Ishikawa (cell line): Measurements from ENCODE around the genes NPR2, SPAG8 and PAX5.

DNA sequence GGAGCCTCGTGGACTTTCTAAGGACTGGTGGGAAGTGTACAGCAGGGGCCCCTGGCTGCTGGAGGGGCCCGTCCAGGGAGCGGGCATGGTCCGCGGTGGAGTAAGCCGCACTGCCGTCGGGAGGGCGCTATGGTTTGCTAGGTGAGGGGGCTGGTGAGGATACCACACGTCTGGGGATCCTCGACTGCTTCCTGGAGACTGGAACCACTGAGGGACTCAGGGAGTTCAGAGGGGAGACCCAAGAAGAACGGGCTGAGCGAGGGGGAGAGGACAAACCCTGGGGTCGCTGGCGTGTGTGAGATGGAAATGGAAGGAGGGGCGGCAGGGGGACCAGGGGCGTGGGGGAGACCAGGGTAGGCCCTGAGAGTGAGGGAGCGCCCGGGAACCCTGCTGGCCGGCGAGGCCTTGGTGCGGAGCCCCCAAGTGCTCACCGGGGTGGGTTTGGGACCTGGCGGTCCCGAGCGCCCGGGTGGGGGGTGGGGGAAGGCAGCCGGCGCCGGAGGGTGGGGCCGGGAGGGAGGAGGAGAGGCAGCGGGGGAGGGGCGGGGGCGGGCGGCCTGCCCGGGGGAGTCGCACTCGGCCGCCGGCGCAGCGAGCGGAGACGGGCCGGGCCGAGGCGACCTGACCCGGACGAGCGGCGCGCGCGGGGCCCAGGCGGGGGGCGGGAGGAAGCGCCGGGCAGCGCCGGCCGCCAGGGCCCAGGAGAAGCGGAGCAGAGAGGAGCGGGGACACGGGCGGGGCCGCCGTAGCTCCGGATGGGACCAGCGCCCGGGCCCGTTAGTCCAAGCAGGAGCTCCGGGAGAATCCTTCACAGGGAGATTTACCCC lies at the start of gene NPR2:
Gene NPR2, plus strand, starts transcription at position 566 of the 827 bp plus-strand sequence.
- RRBS, result 92% methylated on average over 25 of the region's 72 CpGs

DNA sequence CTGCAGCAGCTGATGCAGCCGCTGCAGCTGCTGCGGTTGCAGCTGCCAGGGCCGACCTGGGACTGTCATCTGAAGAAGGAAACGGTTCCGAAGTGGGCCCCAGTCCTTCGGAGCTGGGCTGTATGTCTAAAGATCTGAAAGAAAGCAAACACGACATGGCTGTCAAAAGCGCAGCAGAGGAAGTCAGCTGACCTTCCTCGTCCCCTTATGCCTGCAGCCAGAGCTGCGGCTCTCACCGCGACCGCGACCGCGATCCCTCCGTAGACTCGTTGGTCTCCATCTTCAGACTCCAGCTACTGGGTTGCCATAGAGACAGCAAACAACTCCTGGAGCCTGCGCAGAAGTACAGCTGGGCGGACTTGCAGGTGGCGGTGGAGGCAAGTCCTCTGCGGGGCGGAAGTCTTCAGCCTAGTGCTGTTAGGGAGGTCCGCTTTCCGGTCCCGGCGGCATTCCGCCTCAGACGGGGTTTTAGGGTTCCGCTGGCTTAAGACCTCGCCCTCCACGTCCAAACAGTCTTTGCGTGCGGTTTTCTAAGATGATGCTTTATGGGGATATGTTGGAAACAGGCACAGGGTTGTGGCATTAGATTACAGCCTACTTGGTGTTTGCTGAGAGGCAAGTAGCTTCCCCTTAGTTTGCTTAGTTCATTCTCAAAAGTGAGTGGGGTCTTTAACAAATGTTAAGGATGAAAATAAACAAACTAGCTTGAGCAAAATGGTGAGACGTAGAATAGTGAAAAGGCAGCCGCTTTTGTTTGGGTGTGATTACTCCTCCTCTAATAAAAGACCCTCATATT lies at the start of gene SPAG8:
Gene SPAG8, minus strand, starts transcription at position 395 of the 796 bp plus-strand sequence.
- RRBS, result no CpG with 5 or more reads among the region's 36 CpGs

DNA sequence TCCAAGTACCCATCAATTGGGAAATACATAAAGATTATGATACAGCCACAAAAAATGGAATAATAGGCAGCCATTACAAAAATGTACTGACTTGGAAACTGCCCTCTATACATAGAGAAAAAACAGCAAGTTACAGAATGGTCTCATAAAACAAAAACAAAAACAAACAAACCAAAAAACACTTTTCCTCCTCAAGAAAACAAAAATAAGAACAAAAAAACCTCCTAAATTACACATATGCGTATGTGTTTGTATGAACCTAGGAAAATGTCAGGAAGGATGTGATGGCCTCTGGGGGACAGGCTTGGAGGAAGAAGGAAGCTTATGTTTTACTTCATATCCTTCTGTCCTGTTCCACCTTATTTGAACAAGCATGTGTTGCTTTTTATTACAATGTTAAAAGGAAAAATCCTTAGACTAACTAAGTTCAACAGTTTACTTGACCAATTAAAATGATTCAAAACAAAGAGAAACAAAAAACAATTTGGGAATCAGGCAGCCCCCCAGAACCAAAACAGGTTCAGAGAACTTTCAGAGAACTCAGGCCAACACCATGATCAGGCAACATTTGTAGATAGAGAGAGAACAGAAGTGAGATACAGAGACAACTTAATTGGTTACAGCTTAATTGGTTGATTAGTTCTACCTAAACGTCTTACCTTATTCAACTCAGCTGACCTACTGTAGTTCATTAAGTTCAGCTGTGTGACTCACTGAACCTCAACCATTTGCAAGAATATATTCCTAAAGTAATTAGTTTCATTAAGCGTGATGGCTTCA lies 10.0 kb downstream of the SPAAR start:
- RRBS, result no CpG with 5 or more reads among the region's 3 CpGs

DNA sequence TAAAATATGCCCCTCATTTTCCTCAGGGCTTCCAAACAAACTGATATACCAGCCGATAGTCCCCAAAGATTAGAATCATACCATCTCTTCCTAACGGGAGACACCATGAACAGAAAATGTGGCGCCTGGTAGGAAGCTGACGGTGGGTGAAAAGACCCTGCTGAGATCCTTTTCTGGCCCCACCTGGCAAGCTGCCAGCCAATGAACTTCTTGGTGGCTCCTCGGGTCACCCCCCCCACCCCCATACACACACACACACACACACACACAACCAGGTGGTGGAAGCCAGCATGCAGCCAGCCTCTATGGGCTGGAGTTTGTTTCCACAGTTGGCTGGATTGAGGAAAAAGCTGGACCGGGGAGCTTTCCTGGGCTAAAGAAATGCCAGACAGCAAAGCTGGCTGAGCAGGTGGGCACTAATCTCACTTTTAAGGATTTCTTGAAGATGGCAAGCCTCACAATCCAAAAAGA lies 4.8 kb upstream of the CCIN start:
- RRBS, result no CpG with 5 or more reads among the region's 6 CpGs

GRCh38 chr9:36308260-36308464 lies 49.9 kb upstream of the GNE start:
- RRBS, result no CpG with 5 or more reads among the region's 1 CpG

DNA sequence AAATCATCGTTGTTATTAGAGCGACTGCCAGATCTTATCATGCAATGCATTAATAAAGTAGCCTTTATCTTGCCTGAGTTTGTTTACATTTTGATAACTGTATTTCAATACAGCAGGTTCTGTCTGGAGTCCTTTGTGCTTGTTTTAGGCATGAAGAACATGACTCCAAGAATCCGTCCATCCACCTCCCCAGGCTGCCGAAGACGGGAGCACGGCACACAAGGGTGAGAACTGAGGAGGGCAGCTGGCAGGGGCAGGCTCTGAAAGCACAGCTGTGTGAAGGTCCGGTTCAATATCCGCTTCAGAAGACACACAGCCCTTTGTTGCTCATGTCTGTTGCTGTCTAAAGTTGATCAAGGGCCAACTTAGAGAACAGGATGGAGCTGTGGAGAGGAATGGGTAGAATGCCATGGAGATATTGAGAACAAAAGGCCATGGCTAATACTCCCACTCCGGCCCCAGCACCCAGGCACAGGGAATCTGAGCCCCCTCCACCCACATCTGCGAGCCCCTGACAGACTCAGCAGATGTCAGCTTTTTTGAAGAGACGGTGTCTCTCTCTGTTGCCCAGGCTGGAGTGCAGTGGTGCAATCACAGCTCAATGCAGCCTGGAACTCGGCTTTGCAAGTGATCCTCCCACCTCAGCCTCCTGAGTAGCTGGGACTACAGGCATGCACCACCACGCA lies 58.5 kb upstream of the GNE start:
- RRBS, result 100% methylated on average over 1 of the region's 13 CpGs

DNA sequence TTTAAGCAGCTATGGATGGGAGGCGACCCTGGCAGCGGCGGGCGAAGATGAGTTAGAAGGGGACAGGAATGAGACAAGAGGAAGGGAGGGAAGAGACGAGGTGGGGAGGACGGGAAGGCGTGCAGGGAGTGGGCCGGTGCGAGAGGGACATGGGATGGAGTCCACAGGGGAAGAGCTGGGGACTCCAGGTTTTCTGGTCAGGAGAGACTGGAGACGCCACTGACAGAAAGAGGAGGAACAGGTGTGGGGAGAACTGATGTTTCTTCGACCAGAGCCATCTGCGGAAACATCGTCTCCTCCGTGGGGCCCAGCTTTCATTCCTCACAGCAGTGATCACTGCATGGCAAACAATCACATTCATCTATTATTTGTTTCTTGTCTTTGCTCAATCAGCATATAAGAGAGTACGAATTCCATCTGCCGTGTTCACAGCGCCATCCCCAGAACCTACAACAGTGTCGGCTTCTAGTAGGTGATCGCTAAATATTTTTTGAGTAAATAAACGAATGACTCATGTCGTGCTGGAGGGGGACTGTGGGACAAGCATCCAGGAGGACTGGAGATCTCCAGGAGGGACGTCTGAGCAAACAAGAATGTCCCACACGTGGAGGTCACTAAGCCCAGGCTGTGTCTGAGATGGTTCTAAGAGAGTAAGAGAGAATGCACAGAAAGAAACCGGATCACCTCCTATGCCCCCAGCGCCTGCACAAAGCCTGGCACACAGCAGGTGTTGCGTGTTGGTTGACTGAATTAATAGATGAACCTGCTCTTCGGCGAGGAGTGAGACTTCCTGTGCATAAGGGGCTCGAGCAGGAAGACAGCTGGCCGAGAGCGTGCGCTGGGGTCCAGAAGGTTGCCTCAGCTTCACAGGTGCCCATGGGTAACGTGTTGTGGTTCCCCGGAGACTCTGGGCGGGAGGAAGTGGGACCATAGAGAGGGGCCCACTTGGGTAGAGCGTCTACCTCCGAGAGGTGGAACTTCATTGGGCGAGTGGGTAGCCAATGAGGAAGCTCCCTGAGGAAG lies 192.8 kb downstream of the MELK start:
- RRBS, result no CpG with 5 or more reads among the region's 38 CpGs

DNA sequence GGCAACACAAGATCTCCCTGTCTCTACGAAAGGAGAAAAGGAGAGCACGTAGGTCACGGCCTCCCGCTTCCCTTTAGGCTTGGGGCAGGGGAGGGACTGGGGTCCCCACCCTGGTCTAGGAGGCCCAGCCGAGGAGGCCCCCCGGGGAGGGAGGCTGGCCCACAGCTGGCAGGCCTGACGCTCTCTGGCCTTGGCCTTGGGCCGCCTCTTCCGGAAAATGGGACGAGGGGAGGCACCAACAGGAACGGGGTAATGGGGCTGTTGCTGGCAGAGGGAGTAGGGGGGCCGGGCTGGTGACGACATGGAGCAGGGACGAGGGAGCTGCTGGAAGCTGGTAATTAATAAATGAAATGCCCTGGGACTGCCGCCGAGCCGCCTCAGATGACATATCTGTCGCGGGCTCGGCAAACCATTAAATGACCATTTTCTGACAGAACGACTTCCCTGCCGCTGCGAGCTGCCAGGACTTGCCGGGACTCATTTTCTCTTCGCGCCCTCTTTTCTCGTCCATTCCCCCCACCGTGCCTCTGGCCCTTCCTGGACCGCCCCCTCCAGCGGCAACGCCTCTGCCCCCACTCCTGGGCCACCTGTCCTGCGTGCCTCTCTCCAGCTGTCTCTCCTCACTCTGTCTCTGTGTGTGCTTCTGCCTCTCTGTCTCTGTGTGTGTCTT lies 215.8 kb downstream of the PAX5 start:
- RRBS, result 20% methylated on average over 7 of the region's 32 CpGs

DNA sequence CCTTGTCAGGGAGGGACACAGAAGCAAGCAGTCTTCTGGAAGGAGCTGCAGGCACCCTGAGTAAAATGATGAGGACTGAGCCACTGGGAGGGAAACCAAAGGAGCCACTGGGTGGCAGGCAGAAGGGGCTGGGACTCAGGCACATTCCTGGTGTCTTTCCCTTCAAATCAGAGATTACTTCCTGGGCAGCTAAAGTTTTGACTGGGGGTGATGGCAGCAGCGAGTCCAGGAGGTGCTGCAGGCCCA lies 109.2 kb downstream of the PAX5 start:
- RRBS, result no CpG with 5 or more reads among the region's 1 CpG

DNA sequence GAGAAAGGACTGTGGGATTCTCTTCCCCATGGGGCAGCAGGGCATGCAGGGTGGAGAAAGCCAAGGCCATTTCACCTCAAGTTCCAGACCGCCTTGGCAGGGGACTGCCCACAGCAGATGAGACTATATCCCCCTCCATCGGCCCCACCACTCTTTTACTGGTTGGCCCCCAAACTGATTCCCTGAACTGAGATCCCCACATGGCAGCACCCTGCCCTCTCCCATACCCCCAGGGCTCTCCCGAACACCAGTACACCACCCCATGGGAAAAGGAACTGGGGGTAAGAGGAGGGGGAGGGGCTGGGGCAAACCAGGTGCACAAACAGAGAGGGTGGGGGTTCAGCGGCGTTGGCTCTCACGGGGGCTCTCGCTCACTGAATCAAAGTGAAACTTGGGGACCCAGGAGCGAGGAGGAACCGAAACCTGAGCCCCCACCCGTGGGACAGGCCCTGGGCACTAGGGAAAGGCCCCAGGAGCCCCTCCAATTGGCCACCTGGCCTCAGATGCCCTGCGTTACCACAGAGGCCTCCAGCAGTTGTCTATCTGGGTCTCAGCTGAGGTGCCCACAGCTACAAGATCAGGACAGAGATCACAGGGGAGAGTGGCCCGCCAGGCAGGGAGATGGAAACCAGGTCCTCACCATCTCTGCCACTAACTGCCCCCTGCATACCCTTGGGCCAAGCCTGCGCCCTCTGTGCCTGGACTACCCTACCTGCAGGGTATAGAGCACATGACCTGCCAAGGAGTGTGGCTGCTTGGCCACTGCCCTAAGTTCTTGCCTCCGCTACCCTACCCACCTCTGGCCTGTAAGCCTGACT lies 40.2 kb downstream of the PAX5 start:
- RRBS, result no CpG with 5 or more reads among the region's 14 CpGs

DNA sequence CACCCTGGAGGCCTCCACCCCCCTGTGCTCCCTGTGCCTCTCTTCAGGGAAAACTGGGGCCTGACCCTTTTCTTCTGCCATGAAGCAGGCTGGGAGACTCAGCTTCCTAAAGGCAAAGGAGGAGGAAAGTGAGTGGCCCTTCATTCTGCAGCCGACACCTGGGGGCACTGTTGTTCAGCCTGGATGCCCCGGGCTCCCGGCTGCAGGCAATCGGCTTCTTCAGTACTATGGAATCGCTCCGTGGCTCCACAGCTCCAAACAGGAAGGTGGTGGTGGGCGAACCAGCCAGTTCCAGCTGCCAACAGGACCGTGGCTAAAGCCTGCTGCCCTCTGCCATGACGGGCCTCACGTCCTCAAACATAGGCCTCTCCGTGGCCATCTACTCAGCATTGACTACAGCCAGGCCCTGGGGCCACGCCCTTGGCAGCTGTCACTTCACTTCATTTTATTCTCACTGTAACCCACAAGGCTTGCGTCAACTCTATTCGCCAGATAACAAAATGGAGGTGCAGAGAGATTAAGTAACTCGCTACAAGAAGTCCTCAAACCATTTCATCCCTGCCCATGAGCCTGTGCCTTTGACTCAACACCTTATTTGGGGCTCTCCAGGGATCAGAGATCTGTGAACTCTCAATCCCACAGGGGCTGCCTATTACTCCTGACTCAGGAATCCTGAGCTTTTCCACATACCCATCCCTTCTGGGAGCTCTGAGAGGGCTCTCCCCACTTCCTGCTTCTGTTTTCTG lies 38.0 kb downstream of the PAX5 start:
- RRBS, result no CpG with 5 or more reads among the region's 15 CpGs

GRCh38 chr9:37004384-37004885 lies 29.6 kb downstream of the PAX5 start:
- RRBS, result no CpG with 5 or more reads among the region's 4 CpGs

DNA sequence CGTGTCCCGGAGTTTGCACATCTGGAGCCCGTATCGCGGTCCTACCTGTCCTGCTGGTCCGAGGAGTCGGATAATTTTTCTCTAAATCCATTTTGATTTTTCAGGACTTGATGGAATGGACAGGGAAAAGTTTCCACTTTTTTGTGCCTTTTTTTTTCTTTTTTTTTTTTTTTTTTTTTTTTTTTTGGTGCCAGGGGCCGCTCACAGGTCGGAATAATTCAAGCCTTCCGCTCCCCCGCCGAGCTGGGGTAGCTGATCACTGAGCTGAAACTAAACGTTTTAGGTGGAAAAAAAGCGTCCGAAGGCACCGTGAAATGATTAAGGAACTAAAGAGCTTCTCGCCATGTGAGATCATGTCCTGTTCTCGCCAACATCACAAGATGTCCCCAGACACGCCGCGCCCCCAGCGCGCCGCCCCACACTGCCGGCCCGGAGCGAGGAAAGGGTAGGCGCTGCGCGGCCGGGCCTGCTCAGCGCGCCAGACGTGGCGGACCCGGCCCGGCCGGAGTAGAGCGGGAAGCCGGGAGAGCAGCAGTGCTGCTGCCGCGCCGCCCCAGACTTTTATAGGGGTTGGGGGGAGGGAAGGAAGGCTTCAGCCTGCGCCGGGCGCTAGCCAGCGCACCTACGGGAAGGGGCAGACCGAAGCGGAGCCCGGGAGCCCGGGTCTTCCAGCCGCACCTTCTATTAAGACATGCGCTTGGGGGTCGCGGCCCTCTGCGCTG lies at the start of gene PAX5:
Gene PAX5, minus strand, starts transcription at position 328 of the 722 bp plus-strand sequence.
- RRBS, result 2% methylated on average over 15 of the region's 57 CpGs

DNA sequence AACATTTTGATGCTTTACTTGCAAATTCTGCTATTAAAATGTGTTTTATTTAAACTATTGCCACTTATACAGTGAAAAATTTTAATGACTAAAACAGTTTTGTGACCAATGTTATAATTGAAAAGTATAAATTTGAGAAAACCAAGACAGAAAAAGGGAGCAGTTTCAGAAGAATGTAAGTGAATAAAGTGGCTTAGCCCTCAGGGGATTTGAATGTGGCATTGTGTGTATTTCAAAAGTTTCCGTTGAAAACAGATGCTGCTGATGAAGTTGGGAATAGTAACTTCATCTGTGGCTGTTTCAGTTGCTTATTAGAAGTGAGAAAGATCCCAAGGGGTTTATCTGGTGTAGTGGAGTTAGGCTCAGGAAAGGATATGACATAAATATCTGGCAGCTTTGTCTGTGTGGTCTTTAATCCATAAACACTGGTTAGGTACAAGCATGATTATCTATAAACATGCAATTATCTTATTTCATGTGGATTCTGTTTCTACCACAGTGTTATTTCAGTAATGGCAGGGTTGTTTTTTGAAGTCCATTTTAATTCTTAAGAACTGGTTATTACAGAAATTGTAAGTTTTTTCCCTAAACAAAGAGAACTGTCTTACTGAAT lies 128.4 kb upstream of the GRHPR start:
- RRBS, result no CpG with 5 or more reads among the region's 1 CpG

DNA sequence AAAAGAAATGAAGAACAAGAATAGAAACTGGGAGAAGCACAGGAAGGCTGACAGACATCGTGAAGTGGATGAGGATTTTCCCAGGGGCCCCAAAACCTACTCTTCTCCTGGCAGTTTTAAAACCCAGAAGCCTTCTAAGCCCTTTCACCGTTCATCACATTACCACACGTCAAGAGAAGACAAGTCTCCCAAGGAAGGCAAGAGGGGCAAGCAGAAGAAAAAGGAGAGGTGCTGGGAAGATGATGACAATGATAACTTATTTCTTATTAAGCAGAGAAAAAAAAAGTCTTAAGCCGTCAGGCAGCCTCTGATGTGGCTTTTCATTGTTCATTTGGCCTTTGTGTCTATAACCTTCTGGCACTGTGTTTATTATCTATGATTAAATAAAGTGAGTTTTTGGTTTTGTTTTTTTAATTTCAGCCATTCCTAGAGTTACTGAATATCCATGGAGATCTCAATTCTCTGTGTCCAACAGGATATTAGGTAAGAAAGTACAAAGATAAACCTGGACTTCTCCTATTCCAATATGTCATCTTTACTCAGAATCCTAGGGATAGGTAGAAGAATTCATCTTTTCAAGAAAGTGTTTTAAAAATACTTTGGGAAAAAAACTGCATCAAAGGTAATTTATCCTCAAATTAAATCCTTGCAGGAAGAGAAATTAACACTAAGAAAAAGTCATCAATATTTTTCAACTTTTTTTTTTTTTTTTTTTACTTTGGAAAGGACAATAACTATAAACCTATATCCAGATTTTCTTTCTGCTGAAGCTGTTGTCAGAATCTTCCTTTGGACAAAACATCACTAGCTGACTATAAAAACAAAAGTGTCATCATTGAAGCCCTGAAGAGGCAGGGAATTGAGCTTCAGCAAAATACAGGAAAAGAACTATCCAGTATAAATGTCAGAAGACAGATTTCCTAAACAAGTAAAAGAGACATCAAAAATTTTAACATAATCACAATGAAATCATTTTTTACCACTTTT lies 65.2 kb upstream of the GRHPR start:
- RRBS, result no CpG with 5 or more reads among the region's 4 CpGs

DNA sequence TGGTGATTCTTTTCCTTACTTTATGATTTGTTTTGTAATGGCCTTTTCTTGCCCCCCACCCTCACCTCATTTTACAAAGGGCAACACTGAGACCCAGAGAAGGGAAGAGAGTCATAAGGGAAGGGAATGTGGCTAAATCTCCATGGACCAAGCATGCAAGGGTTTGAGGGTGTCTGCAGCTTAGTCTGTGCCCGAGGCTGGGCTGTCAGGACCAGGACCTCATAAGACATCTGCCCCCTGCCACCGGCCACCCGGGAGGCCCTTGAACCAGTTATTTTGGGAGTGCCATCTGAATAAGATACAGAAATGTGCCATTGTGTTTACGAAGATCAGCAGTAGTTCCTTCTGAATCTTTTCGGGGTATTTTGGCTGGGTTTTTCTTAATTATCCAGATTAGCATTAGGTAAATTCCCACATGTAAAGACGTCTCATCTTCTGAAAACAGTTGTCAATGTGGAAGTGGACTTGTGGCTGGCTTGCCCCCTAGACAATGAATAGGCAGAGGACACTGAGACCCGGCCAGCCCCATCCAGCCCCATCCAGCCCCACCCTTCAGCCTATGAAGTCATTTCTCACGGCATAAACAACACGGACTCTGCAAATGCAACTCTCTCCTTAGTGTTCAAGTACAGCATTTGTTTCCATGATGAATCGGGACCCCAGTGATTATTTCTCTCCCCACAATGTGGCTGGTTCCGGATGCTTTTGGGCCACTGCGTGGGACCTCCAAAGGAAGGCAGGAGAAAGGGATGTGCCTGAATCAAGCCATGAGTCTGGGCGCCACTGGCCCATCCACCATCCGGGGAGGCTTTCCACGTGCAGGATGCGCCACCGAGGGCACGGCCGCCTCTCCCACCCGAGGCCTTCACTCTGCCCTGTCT lies 44.3 kb upstream of the GRHPR start:
- RRBS, result 81% methylated on average over 8 of the region's 20 CpGs

GRCh38 chr9:37431254-37431971 lies 8.9 kb downstream of the GRHPR start:
- RRBS, result no CpG with 5 or more reads among the region's 9 CpGs

DNA sequence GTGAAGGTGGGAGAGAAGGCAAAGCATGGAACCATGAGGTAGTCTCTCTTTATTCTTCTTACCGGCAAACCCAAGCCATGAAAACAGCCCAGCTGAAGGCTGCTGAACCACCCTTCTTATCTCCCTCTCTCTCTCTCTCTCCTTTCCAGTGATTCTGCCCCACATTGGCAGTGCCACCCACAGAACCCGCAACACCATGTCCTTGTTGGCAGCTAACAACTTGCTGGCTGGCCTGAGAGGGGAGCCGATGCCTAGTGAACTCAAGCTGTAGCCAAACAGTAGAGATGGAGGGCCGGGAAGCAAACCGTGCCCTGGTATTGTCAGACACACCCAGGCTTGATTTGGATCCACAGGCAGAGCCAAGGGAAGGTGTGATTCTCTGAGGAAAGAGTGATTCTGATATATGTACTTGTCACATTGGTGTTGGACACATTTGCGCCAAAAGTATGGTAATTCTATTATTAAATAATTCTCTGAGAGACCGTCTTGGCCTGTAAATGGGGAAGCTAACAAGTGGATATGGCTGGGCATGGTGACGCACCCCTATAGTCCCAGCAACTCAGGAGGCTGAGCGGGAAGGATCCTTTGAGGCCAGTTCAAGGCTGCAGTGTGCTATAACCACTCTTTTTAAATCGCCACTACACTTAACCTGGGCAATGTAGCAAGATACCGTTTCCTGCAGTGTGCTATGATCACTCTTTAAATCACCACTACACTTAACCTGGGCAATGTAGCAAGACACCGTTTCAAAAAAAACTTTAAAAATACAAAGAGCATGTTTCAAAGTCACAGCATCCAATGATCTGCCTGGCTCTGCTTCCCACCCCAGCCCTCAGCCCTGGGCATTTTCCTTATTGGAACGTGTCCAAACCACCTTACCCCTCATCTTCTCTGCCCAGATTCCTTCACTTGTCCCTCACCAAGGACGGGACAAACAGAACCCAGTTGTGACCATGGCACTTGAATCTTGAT lies 14.3 kb downstream of the GRHPR start:
- RRBS, result no CpG with 5 or more reads among the region's 14 CpGs

DNA sequence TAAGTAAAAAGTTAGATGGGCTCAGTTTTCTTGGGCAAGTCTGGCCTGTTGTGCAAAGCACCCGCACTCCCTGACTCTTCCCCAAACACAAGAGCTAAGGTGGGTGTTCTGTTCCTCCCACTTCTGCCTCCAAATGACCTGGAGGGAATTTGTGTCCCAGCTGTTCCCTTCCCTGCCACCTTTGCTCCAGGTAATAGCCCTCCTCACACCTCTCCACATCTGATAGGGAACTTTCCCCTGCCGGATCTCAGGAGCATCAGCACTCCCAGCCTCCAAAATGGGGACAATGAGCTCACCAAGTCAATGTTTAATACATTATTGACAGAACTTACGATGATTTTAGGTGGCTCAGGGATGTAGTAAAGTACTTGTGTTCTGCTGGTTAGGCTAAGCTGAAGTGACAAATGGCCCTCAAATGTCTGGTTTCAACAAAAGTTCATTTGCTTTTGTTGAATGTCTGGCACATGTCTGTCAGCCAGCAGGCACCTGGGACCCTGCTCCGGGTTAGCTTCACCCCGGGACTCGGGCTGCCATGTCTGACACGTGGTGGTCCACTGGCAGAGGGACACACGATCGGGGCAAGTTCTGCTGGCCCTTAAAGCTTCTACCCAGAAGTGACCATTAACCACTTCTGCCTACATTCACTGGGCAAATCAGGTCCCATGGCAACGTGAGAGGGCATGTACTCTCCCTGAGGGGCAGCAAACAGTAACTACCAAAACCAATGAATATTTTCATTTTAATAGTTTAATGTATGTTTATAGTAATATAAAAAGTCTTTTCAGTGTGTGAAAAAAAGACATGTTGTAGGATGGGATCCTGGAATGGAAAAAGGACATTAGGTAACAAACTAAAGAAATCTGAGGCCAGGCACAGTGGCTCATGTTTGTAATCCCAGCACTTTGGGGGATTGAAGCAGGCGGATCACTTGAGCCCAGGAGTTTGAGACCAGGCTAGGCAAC lies 23.7 kb downstream of the POLR1E start:
- RRBS, result no CpG with 5 or more reads among the region's 11 CpGs

- RRBS, result no CpG with 5 or more reads among the region's 5 CpGs
Measured at GRCh38 chr9:37587464-37587954, 4.9 kb downstream of the TOMM5 start.